OCI-LY7 (cell line): ENCODE data around the gene CAPN3.

GRCh38 chr15:41511166-41512437 lies 2.0 kb downstream of the LTK start:
- PRO-cap = no peak
- RAMPAGE, long total RNA = no peak

- PRO-cap = no peak
- RAMPAGE, long total RNA = no peak
Observed at GRCh38 chr15:41749581-41750684, 24.4 kb upstream of the MAPKBP1 start.

DNA sequence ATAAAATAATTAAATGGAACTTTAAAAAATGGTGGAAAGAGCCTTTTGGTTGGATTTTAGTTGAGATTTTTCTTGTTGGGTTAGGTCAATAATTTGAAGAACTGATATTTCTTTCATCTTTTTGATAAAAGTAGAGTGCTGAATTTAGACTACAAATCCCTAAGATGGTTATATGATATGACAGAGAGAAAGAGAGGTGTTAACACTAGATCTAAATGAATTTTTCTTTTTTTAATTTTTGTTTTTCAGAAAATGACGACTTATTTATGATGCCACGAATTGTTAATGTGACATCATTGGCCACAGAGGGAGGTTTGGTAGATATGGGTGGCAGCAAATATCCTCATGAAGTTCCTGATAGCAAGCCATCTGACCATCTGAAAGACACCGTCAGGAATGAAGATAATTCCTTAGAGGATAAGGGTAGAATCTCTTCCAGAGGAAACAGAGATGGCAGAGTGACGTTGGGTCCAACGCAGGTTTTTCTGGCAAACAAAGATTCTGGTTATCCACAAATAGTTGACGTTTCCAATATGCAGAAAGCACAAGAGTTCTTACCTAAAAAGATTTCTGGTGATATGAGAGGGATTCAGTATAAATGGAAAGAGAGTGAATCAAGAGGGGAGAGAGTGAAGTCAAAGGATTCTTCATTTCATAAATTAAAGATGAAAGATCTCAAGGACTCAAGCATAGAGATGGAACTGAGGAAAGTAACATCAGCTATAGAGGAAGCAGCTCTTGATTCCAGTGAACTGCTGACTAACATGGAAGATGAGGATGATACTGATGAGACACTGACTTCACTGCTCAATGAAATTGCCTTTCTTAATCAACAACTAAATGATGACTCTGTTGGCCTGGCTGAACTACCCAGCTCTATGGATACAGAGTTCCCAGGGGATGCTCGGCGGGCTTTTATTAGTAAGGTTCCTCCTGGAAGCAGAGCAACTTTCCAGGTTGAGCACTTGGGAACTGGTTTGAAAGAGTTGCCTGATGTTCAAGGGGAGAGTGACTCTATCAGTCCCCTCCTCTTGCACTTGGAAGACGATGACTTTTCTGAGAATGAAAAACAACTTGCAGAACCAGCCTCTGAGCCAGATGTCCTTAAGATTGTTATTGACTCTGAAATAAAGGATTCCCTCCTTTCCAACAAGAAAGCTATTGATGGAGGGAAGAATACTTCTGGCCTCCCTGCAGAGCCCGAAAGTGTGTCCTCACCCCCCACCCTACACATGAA lies 8.1 kb upstream of the MAPKBP1 start:
- PRO-cap = no peak
- RAMPAGE, long total RNA = no peak

DNA sequence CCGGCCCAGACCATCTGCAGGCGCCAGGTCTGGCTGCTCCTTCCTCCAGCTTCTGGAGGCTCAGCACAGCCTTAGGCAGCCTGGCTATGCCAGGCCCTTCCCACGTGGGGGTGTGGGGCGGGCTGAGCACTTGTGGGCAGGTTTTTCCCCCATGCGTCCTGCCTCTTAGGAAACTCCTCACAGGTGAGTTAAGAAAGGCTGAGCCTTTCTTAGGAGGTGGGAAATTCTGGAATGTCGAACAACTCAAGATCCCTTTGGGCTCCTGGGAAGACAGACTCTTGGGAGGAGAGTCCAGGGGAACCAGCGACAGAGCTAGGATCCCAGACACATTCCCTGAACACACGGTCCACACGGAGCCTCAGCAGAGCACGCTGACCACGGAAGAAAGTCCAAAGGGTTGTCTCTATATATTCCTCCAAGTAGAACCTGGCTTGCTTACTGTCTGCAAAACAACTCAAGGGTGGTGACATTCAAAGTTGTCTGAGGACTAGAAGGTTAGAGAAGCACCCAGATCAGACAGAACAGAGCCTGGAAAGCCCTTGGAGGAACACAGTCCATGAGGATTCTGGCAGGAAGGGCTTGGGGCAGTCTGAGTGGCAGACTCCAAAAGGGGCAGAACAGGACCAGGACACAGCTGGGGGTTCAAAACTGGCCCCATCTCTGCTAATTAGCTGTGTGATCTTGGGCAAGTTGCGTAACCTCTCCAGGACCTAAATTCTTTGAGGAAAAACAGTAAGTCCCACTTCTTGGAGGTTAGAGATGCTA lies 11.5 kb downstream of the PLA2G4B start:
- PRO-cap = no peak
- RAMPAGE, long total RNA = no peak

- PRO-cap = no peak
- RAMPAGE, long total RNA = no peak
Observed at GRCh38 chr15:41915232-41915567, 21.3 kb upstream of the SPTBN5 start.

DNA sequence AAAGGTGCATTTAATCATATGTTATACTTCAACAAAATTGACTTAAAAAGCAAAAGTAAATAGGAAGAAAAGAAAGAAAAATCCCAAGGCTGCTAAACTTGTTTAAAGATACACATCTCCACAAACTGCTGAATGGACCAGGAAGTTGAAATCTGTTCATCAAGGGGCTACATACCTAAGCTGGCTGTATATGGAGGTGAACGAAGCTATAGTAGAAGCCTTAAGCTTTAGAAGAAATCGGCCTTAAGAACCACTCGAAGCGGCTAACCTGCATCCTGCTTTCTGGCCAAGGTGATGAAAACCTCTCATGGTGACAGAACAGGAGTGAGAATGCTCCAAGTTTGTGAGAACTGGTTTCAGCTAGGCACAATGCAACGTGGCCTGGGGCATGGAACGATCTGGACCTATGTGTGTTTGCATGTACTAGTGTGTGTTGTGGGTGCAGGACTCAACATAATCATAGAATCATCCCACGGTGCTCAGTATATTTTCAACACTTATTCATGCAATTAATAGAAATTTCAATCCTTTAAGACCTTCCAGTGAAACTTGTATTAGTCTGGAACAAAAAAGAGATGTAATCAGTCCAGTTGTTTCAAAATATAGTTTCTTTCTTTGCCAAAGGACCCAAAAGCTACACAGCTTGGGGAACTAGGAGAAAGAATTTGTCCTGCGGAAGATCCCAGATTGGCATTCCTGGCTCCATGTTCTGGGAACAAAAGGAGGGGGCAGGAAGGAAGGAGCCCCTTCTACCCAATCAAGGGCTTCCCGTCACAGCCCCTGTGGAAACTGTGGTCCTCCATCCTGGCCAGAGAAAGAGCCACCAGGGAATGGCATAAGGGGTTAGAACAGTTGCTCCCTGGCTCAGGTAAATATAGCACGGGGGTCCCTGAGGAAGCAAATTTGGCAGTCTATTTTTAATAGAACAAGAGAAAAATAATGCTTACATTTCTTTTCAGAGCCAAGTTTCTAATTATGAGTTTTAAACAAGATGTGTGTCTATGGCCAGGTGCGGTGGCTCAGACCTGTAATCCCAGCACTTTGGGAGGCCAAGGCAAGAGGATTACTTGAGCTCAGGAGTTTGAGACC lies 31.6 kb upstream of the SPTBN5 start:
- PRO-cap = no peak
- RAMPAGE, long total RNA = no peak

GRCh38 chr15:41928552-41929702 lies 35.1 kb upstream of the SPTBN5 start:
- PRO-cap = no peak
- RAMPAGE, long total RNA = no peak

DNA sequence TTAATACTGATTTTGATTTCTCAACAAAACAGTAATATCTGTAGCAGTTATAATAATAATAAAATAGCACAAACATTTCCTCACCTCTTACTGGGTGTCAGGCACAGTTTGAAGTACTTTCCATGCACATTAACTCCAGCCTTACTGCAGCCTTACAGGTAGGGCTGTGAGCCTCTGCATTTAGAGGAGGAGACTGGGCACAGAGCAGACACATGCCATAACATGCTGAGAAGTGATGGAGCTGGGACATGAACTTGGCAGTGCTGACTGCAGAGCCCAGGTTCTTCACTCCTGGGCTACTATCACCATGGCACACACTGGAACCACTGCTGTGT lies 25.5 kb downstream of the EHD4 start:
- PRO-cap = no peak
- RAMPAGE, long total RNA = no peak

DNA sequence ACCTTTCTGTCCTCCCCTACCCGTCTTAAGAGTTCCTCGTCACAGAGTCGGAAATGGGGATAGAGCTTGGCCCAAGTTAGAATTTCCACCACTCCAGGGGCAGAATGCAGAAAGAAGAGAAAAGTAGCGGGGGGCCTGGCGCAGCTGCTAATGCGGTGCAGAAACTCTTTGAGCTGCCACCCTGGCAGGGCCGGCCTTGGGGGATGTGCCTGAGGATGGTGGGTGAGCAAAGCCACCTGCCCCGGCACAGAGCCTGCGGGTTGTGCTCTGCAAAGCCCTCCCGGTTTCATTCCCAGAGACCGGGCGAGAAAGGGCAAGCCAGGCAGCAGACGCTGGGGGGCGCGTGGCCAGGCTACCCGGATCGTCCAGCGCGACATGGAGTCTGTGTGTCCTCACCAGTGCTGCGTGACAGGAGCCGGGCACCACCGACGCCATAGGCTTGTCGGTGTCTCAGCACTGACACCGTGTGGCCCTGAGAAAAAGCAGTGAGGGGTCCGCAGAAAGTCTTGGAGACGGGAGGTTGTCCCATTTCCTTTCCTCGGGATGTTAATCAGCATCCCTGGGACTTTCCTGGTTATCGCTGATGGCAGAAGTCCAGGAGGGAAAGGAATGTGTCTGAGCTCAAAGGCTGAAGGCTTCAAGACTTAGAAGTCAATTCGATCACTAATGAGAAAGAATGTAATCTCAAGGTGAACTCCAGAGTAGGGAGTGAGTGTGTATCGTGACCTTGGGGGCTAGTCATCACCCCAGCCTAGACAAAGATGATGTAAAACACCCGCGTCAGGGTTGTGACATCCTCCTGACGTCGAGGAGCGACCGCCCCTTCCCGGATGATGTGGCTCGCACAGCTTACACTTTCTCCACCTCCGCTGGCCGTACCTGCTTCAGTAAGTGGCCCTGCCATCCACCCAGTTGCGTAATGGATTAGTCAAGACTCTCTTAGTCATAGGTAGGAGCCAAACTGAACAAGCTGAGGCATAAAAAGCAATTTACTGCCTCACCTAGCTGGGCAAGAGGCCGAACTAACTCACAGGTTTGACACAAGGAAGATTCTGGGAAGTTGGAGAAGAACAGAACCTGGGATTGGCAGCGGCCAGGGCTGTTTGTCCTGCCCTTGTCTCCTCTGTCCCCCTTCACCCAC lies 36.3 kb upstream of the PLA2G4E start:
- PRO-cap = no peak
- RAMPAGE, long total RNA = no peak

- PRO-cap = no peak
- RAMPAGE, long total RNA = no peak
Observed at GRCh38 chr15:42107372-42107815, 13.0 kb upstream of the PLA2G4D start.

DNA sequence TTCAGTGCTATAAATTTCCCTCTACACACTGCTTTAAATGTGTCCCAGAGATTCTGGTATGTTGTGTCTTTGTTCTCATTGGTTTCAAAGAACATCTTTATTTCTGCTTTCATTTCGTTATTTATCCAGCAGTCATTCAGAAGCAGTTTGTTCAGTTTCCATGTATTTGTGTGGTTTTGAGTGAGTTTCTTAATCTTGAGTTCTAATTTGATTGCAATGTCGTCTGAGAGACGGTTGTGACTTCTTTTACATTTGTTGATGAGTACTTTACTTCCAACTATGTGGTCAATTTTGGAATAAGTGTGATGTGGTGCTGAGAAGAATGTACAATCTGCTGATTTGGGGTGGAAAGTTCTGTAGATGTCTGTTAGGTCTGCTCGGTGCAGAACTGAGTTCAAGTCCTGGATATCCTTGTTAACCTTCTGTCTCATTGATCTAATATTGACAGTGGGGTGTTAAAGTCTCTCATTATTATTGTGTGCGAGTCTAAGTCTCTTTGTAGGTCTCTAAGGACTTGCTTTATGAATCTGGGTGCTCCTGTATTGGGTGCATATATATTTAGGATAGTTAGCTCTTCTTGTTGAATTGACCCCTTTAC lies 23.5 kb upstream of the GANC start:
- PRO-cap = no peak
- RAMPAGE, long total RNA = no peak

DNA sequence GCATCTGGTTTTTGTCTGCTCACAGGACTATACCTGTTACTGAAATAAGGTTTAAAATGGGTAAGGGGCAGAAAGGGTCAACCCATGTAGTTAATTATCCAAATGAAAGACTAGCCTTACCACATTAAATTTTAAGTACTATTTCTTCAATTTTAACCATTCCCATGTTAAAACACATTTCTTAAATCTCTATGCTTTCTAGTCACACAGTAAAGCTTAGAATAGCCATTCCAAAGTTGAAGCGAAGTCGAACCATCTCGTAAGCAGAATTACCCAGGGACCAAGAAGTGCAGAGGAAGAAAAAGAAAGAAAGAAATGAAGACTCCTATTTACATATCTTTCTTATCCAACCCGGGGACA lies 465 bp upstream of the GANC start:
- PRO-cap = no peak
- RAMPAGE, long total RNA = no peak

DNA sequence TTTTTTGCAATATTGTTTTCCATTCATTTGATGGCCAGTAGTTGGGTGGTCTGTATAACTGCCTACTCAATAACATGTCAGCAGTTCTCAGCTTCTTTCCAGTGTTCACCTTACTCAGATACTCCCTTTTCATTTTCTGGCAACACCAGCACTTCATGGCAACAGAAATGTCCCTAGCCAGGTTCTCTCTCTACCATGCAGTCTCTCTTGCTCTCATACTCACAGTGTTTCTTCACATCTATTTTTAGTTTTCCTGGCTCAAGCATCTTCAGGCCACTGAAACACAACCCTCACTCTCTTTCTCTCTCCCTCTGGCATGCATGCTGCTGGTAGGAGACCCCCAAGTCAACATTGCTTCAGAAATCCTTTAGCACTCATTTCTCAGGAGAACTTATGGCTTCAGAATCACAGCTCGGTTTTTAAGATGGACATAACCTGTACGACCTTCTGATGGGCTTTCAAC lies at the start of gene CAPN3:
TSS of gene CAPN3 (plus strand) at position 293 of the 463 bp plus-strand sequence.
- PRO-cap = no peak
- RAMPAGE, long total RNA = no peak

- PRO-cap = no peak
- RAMPAGE, long total RNA = no peak
Observed at GRCh38 chr15:42364905-42365147, 5.5 kb downstream of the CAPN3 start.

DNA sequence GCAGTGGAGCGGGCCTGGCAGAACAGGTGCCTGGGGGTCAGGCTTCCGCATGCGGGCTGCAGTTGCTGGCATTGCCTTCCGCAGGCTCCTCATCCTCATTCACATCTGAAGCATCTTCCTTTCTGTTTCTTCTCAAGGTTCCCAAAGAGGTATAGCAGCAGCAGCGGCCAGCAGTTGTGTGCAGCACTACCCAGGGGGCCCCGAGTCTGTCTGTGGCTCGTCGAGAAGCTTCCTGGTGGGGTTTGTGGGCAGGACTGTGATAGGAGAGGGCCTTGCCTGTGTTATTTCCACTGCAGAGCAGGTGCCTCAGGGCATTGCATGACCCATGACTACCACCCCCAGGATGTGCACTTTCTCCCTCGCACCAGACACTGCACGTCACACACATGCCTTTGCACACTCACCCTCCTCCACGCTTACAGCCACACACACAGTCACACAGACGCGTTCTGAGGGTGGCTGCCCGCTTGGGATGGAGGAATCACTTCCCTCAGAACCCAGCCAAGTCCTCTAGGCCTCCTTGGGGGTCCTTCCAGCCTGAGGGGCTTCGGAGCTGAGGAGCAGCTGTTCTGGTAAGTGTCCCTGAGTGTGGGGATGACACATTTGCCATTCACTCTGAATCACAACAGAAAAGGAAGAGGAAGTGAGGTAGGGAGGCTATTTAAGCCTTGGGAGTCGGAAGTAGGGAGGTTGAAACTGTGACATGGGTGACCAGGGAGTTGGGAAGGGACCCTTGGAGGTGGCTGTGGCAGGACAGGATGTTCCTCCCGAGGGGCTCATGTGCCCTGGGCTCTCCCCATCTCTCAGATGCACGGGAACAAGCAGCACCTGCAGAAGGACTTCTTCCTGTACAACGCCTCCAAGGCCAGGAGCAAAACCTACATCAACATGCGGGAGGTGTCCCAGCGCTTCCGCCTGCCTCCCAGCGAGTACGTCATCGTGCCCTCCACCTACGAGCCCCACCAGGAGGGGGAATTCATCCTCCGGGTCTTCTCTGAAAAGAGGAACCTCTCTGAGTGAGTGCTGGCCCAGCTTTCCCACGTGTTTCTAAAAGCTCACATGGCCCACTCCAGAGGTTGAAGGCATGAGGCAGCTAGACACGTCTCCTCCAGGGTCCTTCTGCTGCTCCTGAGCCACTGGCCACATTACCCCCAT lies 43.1 kb downstream of the CAPN3 start:
- PRO-cap = no peak
- RAMPAGE, long total RNA = no peak

DNA sequence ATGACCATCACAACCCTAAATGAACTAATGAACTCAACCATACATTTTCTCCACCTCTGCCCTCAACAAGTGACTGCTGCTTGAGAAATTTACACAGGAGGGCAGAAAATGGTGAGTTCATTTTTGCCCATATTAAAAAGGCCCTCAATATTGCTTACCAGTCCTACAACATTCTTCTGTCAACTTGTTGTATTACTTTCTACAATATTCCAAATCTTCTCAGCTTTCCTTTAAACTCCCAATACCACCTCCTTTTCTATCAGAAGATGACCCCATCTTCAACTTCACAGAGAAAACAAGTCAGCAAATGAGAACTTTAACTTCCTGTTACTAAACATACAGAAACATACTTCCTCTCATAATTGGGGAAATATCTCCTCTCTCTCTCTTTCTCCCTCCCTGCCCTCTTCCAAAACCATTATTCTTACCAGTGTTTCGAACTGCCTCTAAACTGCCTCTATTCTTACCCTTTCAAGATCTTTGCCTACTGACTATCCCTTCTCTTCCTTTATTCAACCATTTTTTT lies 1.8 kb upstream of the SNAP23 start:
- PRO-cap = no peak
- RAMPAGE, long total RNA = no peak

DNA sequence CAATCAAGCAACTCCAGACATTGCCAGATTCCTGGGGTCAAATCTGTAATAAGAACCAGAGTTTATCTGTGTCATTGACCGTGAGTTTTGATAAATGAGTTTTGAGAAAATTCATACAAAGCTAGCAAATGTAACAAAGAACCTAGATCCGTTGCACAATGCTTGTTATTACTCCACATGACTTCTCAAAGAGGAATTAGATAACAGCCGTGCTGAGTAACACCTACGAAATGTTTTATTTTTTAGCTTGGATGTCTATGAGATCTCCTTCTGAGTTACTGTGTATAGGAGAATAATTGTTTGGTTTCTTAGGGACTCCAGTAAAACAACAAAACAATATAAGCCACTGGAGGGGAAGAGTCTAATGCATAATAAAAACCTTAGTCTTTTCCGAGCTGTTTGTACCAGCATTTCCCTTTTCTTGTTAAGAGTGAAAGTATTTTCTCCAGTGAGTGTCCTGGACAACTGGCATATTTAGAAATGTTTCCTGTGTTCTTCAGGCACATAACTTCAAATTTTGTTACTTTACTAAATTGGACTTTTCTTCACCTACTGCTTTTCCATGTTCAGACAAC lies 15.6 kb downstream of the SNAP23 start:
- PRO-cap = no peak
- RAMPAGE, long total RNA = no peak

DNA sequence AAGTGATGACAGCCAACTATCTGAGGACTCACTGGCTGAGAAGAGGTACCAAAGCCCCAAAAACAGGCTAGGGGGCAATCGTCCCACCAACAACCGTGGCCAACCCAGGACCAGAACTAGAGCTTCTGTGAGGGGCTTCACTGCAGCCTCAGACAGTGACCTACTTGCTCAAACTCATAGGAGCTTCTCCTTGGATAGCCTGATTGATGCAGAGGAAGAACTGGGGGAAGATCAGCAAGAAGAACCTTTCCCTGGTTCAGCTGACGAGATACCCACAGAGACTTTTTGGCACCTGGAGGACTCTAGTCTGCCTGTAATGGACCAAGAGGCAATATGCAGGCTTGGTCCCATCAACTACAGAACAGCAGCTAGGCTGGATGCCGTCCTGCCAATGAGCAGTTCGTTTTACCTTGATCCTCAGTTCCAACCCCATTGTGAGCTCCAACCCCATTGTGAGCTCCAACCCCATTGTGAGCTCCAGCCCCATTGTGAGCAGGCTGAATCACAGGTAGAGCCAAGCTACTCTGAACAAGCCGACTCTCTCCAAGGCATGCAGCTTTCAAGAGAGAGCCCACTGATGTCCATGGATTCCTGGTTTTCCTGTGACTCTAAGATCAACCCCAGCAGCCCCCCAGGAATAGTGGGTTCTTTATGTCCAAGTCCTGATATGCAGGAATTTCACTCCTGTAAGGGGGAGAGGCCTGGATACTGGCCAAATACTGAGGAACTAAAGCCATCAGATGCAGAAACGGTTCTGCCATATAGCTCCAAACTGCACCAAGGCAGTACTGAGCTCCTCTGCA lies 51.7 kb downstream of the CDAN1 start:
- PRO-cap = no peak
- RAMPAGE, long total RNA = no peak

GRCh38 chr15:42742638-42743946 lies 6.2 kb upstream of the CDAN1 start:
- PRO-cap = no peak
- RAMPAGE, long total RNA = no peak

DNA sequence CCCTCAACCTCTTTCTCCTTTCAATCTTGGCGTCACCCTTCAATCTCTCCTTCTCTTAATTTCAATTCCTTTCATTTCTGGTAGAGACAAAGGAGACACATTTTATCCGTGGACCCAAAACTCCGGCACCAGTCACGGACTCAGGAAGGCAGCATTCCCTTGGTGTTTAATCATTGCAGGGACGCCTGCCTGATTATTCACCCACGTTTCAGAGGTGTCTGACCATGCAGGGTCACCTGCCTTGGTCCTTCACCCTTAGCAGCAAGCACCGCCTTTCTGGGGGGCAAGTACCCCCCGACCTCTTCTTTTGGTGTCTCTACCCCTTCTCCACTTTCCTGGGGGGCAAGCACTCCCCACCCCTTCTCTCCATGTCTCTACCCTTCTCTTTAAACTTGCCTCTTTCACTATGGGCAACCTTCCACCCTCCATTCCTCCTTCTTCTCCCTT lies 35.2 kb downstream of the TTBK2 start:
- PRO-cap = no peak
- RAMPAGE, long total RNA = no peak